AG10803 (cell line): ENCODE data around the gene ACTG1.

- RRBS: 0% methylated on average over 1 of the region's 16 CpGs
Observed at GRCh38 chr17:81000544-81001250, 9.1 kb downstream of the CHMP6 start.

GRCh38 chr17:81001251-81001565, 9.6 kb downstream of the CHMP6 start:
- RRBS: 29% methylated on average over 4 of the region's 9 CpGs

- RRBS: no CpG with 5 or more reads among the region's 15 CpGs
Observed at GRCh38 chr17:81150392-81151141, 14.7 kb upstream of the PVALEF start.

DNA sequence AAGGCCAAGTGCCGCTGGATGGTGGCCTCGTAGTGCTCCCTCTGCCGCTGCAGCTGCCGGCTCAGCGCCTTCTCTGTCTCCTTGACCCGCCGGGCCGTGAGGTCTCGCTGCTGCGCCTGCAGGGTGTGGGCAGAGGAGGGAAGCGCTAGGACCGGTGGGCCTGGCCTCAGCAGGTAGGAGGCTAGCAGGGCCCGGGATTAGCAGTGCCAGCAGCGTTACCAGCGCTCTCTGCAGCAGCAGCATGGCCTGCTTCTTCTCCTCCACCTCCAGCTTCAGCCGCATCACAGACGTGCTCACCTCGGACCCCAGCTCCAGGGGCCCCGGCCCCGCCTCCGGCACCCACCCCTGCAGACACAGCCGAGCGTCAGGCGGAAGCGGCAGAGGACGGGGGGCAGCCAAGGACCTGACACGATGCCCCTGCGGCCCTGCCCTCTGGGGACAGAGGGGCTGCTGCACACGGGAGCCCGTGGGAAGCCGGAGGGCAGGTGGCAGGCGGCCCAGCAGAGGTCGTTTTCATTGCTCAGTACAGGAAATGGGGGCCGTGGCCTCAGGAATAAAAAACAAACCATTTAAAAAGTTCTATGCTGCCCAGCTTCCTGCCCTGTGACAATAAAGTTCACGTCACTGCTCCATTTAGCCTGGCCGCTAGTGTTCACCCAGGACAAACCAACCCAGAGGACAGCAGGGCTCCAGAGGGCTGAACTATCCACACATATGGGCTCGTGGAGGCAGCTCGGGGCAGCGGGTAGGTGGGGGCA, 25.9 kb downstream of the CEP131 start:
- RRBS: 93% methylated on average over 10 of the region's 39 CpGs

DNA sequence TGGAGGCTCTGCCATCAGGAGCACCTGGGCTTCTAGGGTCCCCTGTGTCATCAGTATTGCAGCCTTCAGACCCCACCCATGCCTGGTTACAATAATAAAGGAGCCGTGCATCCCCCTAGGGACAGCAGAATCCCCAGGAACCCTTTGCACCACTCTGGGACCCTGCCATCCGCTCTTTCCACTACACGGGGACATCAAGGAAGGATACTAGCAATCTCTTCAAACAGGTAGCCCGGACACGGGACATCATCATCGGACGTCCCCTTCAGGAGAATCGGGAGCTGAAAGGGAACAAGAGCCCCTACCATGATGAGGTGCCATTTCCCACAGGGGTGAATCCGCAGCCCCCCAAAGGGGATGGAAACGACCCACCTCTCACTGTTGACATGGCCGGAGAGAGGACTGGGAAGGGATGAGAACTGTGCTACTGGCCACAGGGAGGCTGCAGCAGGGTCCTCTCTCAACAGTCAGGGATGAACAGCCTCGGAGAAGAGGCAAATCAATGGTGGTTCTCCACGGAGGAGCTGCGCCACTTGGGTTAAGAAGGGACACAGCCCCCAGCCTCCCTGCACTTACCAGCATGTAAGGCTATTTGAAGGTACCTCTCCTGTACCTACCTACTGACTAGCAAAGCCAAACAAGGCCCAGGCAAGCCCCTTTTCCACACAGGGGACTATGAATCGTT, 1.5 kb downstream of the TEPSIN start:
- RRBS: no CpG with 5 or more reads among the region's 15 CpGs

DNA sequence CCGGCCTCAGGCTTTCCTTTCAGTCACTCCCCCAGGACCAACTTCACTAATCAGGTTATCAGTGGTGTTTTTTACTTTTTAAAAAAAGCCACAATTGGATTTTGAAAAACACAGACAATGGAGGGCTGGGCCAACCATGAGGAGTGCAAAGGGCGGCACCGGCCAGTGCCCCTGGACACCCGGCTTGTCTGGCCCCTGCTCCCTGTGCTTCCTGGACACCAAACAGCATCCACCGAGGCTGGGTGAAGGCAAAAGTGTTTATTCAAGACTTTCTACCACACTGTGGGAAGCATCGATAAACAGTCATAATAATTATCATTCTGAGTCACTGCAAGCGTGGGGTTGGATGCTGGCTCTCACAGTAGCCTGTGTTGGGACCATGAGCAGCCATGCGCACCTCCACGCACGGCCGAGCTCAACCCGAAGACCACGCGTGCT, 5.7 kb downstream of the NDUFAF8 start:
- RRBS: no CpG with 5 or more reads among the region's 14 CpGs

GRCh38 chr17:81270749-81271246, 24.3 kb downstream of the SLC38A10 start:
- RRBS: 93% methylated on average over 5 of the region's 17 CpGs

GRCh38 chr17:81272475-81273195, 22.5 kb downstream of the SLC38A10 start:
- RRBS: 95% methylated on average over 4 of the region's 19 CpGs

DNA sequence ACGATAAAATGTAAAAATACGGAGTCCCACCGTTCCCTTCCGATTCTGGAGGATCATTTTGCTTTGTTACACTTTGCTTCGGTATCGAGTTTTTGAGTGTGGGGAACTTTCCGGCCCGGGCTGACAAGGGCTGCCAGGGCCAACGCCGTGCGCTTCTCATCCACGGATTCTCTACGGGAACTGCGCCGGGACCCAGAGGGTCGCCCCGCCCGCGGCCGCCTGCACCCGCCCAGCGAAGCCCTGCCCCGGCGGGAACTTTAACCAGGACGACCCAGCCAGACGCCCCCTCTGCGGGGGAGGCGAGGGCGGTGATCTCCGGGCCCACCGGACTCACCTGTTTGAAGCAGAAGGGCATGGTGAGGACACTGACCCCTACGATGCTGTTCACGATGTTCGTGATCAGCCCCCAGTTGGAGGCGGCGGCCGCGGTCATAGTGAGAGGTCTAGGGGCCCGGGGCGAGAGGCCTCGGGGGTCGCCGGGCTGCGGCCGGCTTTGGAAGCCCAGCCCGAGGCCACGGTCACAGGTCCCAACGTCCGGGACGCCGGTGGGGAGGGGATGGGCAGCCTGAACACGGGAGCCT, 528 bp downstream of the SLC38A10 start:
- RRBS: 2% methylated on average over 30 of the region's 52 CpGs

DNA sequence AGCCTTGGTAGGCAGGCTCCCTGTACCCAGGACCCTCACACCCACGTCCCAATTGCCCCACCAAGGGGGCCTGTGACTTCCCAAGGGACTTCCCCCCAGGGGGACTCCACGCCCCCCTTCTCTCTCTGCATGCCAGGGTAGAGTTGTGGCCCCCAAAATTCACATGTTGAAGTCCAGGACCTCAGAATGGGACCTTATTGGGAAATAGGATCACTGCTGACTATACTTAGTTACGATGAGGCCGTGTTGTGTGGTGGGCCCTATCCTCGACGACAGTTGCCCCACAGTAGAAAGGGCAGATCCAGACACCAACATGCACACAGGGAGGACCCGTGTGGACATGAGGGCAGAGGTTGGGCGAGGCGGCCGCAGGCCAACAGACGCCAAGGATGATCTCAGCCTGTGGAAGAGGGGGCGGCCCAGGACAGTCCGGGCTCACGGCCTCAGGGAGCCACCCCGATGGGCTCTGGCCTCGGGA, 8.9 kb upstream of the SLC38A10 start:
- RRBS: no CpG with 5 or more reads among the region's 16 CpGs

- RRBS: no CpG with 5 or more reads among the region's 10 CpGs
Observed at GRCh38 chr17:81354850-81355332, 40.4 kb upstream of the BAHCC1 start.

GRCh38 chr17:81402352-81403167, 7.3 kb downstream of the BAHCC1 start:
- RRBS: no CpG with 5 or more reads among the region's 16 CpGs

GRCh38 chr17:81429593-81430082, 34.4 kb downstream of the BAHCC1 start:
- RRBS: no CpG with 5 or more reads among the region's 21 CpGs

GRCh38 chr17:81452967-81453604, 57.8 kb downstream of the BAHCC1 start:
- RRBS: 92% methylated on average over 10 of the region's 32 CpGs

- RRBS: 2% methylated on average over 51 of the region's 76 CpGs
Observed at GRCh38 chr17:81487716-81488256, 24.8 kb downstream of the ACTG1 start.

- RRBS: 1% methylated on average over 28 of the region's 75 CpGs
Observed at GRCh38 chr17:81512403-81512973, at the start of gene ACTG1. ACTG1 (minus strand) TSS chr17:81512799.

- RRBS: 1% methylated on average over 19 of the region's 24 CpGs
Observed at GRCh38 chr17:81513079-81513307, 394 bp upstream of the ACTG1 start.

DNA sequence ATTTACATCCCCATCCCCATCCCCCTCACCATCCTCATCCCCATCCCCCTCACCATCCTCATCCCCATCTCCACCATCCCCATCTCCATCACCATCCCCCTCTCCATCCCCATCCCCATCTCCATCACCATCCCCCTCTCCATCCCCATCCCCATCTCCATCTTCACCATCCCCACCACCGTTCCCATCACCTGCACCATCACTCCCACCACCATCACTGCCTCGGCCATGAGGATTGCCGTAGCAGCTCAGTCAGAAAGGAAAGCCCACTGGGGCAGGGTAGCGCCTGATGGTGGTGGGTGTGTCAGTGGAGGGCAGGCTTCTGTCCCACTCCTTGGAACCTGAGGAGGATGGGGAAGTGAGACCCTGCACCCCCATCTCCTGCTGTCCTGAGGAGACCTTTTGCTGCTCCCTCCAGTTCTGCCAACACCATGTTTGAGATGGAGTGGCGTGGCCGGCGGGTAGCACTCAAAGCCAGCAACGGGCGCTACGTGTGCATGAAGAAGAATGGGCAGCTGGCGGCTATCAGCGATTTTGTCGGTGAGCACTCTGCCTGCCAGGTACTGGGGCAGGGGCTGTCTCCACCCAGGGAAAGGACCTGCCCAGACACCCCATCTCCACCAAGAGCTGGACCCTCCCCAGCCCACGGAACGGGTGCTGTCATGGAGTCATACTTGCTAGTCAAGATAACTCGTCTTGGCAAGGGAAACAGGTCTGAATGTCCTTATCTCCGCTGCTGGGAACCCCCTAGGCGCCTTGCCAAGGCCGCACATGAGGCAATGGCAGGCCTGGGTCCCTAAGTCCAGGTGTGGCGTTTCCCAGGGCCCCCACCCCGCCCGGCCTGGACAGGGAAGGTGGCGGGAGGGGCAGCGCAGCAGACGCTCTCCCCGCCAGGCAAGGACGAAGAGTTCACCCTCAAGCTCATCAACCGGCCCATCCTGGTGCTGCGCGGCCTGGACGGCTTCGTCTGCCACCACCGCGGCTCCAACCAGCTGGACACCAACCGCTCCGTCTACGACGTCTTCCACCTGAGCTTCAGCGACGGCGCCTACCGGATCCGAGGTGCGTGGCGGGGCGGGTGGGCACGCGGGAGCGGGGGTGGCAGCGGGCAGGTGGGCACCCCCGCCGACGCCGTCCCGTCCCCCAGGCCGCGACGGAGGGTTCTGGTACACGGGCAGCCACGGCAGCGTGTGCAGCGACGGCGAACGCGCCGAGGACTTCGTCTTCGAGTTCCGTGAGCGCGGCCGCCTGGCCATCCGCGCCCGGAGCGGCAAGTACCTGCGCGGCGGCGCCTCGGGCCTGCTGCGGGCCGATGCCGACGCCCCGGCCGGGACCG, 8.0 kb downstream of the FSCN2 start:
- RRBS: 6% methylated on average over 19 of the region's 89 CpGs

DNA sequence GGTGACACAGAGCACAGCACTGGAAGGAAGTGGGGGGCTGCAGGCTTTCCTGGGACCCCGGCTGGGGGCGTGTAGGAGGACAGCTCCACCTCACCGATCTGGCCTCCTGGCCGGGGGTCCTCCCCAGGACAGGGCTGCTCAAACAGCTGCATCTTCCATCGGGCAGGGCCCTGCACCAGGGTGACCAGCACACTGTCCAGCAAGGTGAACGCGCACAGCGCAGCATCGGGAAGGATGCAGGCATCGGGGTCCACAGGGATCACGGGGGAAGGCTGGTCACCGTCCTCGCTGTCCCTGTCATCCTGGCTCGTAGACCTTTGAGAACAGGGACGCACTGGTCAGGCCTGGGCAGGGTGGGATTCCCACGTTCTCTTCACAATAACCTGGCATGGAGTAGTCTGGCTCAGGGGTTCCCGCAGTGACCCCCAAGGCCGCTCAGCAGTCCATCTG, 1.2 kb downstream of the FAAP100 start:
- RRBS: 83% methylated on average over 4 of the region's 18 CpGs

DNA sequence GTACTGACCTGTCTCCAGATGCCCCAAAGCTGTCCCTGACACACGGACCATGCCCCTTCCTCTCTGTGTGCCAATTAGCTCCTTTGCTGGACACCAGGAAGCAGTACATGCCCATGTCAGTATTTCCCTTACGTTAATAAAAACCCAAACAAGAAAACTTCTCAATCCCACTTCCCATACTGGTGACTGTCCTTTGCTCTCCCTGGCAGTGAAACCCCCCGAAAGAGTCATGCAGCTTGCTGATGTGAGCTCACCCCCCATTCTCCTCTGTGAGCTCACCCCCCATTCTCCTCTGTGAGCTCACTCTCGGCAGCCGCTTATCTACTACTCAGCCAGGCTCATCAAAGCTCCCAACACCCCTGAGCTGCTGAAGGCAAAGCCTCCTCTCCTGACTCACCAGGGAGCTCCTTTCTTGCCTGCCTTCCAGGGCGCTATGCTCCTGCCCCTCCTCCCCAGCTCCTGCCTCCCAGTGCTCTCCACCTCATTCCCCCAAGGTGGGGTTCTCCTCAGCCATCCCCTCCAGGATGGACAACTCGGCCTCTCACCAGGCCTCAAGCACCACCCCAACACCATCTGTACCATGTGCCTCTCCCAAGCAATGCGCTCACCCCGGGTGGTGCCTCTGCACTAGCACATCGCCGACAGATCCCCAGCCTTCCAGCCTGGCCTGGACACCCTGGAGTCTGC, 27.6 kb upstream of the FAAP100 start:
- RRBS: no CpG with 5 or more reads among the region's 11 CpGs